ENCODE measurements around a stretch of chr2.

- RRBS, result no CpG with 5 or more reads among the region's 11 CpGs
These were observed 350.9 kb upstream of the POU3F3 start for GRCh38 chr2:104502826-104503529.

DNA sequence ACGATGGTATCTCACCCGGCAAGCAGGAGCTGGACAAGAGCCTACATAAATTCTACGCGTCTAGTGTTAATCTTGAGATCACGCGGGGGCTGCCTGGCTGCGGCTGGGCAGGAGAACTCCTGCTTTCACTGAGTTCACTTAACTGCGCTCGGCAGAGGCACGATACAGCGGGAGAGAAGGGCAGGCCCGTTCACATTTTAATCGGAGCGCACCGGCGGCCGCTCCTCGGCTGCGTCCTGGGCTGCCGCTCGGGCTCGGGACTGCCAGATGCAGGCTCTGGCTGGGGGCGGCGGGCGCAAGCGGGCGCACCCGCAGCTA is 1.7 kb upstream of the POU3F3 start:
- RRBS, result no CpG with 5 or more reads among the region's 28 CpGs

GRCh38 chr2:104856264-104857302 is 2.7 kb downstream of the POU3F3 start:
- RRBS, result 10% methylated on average over 1 of the region's 116 CpGs

- RRBS, result 3% methylated on average over 25 of the region's 58 CpGs
These were observed 18.4 kb downstream of the POU3F3 start for GRCh38 chr2:104872096-104872932.

GRCh38 chr2:104872933-104873775 is 19.2 kb downstream of the POU3F3 start:
- RRBS, result 2% methylated on average over 25 of the region's 62 CpGs

DNA sequence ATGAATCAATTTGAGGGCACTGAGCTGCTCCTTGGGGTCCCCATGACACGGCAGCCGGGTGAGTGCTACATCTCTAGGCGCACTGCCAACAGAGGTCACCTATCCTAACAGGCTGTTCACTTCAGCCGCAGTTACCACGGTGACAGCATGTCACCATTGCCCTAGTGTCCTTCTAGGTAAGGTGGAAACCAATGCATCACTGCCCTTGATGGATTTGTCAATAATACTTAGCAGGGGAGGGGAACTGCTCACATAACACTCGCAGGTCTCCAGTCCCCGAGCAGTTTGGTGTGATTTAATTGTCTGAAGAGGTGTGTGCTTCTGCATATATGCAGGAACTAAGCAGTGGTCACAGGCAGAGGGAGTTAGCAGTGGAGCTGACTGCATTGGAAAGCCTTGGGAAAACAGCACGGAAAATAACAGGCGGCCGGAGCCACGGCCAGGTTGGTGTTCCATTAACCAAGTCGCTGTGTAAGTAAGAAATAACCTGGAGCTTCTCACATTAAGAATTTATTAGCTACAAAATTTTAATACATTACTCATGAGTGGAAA is 47.5 kb downstream of the POU3F3 start:
- RRBS, result no CpG with 5 or more reads among the region's 12 CpGs

- RRBS, result no CpG with 5 or more reads among the region's 6 CpGs
These were observed 907 bp downstream of the MRPS9 start for GRCh38 chr2:105038725-105039227.

- RRBS, result no CpG with 5 or more reads among the region's 9 CpGs
These were observed 31.7 kb downstream of the GPR45 start for GRCh38 chr2:105273171-105273784.

DNA sequence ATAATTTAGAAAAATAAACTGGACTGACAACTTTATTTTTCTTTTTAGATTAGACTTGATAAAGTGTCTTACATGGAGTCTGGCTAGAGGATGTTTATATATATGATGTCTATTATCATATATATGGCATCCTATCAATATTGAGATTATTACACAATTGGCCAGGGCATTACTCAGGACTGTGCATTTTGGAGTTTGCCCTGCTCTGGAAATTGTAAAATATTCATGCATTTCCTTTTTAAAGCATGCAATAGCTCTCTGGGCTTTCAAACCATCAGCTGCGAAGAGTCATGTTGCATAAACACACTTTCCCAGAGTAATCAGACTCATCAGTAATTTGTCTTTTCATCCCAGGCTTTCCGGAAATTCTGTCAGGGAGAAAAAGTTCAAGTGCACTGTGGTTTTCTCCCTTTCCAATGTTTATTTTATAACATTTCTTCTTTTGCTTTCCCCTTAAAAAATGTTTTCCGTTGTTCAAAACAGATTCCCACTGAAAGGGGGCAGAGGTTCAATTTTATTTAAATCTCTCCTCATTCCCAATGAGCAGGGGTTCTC is 38.8 kb upstream of the FHL2 start:
- RRBS, result no CpG with 5 or more reads among the region's 3 CpGs

DNA sequence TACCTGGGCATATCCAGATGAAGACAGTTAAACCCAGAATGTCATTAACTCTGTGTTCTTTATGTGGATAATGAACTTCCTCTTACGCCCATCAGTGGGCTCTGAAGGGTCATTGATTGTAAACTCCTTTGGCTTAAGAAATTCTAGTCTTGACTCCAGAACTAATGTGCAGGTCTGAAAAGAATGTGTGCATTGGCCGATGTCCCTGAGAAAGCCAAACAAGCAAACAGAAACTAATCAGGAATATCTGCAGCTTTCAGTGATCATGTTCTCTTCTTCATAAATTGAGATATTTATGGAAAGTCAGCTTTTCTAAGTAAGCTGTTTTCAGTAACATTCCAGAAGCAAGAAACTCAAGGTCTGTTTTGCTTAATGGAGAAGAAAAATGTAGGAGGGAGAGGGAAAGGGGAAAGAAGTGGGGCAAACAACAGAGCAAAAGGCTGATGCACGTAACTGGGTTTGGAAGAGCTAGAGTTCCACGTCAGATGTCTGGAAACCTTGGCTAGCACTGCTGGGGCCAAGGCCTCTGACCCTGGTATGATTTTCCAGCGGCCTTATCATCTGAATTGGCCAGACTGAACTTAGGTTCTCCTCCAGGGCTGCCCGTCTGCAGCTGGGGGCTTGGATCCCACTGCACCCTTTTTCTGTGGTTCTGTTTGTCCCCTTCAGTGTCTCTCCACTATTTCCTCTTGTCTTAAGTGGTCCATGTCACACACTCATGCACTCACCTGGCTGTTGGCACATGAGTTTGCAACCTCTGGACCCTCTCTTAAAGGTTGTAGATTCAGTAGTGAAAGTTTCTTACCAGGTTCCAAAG is 61.4 kb upstream of the FHL2 start:
- RRBS, result no CpG with 5 or more reads among the region's 6 CpGs

DNA sequence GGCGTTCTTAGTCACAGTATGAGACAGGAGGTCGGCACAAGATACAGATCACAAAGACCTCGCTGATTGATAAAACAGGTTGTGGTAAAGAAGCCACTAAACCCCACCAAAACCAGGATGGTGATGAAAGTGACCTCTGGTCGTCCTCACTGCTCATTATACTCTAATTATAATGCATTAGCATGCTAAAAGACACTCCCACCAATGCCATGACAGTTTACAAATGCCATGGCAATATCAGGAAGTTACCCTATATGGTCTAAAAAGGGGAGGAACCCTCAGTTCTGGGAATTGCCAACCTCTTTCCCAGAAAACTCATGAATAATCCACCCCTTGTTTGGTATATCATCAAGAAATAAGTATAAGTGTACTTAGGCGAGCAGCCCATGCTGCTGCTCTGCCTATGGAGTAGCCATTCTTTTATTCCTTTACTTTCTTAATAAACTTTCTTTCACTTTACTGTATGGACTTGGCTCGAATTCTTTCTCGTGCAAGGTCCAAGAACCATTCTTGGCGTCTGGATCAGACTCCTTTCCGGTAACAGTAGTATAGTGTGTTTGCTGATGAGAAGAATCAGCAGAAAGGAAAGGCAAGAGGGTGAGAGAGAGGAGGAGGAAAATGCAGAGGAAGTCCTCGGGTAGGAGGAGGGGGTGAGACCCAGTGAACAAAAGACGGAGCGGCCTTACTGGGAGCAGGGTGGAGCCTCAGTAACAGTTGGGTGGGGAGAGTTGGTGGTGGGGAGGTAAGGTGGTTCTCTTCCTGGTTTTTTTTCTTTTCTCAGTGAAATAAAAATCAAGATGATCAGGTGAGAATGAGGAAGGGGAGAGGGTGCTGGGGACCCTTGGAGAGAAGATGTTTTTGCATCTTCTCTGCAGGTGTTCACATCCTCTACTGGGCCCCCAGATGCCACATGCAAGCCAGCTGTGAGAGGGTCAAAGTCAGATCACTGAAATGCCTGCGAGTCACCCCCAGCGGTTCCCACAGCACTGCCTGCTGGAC is 69.4 kb upstream of the FHL2 start:
- RRBS, result no CpG with 5 or more reads among the region's 14 CpGs

GRCh38 chr2:105592182-105592829 is 152.4 kb upstream of the NCK2 start:
- RRBS, result no CpG with 5 or more reads among the region's 6 CpGs

DNA sequence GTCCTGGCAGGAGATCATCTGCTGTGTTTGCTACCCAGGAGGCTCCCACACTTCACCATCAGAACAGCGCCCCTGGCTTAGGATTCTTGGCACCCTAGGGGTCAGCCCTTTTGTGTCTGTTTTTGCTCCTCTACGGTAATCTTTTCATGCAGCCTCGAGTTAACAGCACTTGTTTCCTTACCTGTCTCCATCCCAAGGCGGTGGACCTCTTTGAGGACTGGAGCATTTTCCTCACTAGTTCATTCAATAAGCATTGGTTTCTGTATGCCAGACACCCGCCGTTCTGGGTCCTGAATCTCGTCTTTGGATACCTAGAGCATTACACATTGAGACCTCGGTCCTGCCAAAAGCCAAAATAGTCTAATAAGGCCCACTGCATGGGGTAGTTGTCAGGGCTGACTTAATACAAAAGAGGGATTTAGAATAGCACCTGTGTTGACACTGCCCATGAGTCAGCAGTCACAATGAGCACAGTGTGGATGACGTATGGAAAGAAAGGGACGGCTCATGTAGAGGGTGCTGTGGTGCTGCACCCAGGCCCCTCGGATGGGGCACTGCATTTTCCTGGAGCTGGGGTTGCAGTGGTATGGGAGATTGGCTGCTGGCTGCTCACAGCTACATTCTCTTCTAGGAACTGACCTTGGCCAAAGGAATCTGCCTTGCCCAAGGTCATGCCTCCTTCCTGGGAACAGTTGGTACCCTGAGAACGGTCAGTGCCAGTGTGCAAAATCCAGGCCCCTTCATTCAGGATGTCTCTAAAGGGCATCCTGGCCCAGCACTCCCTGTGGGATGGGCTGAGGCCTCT is 127.0 kb upstream of the NCK2 start:
- RRBS, result no CpG with 5 or more reads among the region's 12 CpGs

DNA sequence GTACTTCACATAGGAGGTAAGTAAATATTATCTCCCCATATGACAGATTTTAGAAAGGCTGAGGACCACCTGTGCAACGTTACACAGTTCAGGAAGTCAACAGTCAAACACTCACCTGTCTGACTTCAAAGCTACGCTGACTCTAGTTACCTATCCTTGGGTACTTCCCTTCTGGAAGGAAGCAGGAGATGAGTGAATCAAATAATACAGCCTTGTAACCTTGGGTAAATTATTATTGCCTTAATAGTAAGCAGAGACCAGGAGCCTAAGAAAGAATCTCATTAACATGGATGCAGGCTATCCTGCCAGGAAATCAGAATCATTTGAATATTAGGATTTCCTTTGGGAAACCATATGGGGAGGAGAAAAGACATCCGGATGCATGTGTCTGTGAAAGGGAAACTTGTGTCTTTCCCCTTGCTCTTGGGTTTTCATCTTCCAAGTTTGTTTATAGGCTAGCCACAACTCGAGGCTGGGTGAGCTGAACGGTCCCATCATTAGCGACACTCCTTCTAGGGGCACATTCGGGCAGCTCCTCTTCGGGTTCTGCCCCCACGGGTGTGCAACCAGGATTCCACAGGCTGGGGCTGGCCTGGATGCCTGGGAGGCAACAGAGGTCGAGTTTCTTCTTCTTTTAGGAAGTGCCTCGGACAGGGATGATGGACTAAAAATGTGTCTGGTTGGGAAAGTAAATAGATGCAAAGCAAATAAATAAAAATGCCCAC is 945 bp upstream of the NCK2 start:
- RRBS, result no CpG with 5 or more reads among the region's 11 CpGs

DNA sequence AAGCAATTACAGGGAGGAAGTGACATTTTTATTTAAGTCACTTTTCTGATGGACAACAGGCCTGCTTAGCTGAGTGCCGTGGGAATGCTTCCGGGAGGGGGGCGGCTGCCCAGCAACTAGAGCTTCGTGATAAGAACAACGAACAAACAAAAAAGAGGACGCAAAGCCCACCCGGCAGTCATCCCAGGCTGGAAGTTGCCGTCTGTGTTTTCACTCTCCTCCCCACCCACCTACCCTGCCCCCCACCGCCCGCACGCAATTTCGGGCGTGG is 447 bp upstream of the NCK2 start:
- RRBS, result 3% methylated on average over 7 of the region's 13 CpGs

DNA sequence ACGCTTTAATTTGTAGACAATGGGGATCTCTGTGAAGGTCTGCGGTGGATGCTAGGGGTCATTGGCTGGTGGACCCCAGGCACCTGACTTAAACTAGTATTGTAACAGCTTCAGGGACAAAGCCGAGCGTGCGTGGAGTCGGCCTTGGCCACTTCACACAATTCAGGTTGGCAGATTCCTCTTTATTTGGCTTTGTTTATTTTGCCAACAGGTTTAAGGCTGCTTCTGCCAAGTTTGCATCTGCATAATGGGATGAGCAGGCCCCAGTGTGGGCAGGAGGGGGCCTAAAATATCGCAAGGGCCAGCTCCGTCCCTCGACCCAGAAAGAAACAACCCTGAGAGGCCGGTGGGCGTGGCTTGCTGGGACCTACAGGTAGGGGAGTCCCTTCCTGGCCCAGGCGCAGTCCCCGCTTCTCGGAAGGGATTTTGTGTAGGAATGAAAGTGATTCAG is 1.3 kb downstream of the NCK2 start:
- RRBS, result no CpG with 5 or more reads among the region's 14 CpGs

DNA sequence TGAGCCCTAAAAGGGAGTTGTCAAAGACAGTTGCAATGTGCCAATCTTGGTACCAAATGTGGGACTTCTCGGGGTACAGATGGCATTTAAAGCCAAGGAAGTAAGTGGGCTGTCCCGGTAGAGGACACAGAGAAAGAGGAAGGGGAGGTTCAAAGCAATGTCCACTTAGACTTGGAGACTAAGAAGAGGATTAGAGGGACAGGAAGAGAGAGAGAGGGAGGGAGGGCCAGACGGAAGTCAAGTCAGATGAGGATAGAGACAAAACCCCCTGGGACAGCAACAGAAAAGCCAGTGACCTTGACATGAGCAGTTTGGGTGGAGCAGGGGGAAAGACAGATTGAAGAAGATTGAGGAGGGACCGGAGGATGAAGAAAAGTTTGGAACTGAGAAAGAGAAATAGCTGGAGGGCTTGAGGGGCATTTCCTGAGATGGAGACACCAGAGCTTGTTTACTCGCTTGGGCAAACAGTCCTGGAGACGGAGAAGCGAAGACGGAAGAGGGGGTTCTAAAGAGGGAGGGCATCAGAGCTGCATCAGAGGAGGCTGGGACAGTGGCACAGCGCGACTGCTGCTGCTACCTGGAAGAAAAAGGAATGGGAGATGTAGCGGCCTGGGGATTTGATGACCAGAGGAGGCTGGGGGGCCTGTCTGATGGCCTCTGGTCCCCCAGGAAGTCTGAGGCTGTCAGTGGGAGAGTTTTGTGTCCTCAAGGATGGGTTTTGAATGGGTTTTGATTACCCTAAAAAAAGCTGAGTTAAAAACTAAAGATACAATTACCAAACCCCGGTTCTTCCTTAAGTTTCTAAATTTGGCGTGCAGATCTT is 156.1 kb upstream of the ECRG4 start:
- RRBS, result no CpG with 5 or more reads among the region's 13 CpGs

DNA sequence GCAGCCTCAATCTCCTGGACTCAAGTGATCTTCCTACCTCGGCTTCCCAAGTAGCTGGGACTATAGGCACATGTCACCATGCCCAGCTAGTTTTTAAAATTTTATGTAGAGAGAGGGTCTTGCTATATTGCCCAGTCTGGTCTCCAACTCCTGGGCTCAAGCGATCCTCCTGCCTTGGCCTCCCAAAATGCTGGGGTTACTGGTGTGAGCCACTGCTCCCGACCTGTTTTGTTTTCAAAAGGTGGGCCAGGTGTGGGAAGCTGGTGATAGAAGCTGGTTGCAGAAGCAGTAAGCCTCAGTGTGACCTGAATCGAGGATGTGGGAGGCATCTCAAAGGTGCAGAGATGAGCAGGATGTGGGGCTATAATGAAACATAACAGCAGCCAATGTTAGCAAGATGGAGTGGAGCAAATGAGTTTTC is 136.2 kb upstream of the ECRG4 start:
- RRBS, result no CpG with 5 or more reads among the region's 4 CpGs

DNA sequence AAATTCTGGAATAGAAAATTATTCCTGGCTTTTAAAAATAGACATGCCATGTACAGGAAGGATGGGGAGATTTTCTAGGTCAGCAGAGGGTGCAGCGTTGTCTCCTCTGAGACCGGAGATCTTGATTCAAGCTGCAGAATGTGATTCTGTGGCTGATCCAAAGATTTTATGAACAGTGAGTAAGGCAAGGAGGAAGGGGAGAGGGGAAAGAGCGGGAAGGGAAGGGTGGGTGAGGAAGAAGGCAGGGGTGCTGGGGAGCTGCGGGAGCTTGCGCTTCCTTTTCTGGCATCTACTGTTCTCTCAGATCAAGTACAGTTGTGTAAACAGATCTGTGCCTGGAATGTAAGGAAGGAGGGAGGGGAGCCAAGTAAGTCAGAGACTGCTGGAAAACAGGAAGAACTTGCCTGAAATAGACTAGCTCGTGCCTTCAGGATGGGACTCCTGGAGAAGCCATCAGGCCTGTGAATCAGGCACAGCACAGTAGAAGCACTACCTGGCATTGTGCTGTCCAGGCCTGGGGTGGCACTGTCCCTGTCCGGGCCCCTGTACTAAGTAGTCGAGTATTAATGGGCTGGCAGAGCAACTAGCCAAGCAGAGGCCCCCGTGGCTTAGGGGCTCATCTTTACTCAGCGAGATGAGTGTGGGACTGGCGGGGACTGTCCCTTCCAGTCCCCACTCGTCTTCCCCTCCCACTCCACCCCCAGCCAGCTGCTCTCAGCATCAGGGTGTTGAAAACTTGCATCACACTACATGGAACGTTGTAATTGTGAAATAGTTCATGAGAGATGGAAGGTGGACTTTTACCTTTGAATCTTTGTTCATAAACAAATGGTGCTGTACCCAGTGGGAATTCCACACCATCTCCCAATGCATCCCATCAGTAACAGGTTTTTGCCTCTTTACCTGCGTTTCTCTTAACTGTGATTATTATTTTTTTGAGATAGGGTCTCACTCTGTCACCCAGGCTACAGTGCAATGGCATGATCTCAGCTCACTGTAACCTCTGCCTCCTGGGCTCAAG is 34.8 kb upstream of the ECRG4 start:
- RRBS, result no CpG with 5 or more reads among the region's 14 CpGs

- RRBS, result no CpG with 5 or more reads among the region's 12 CpGs
These were observed 28.6 kb downstream of the ECRG4 start for GRCh38 chr2:106094015-106094515.

All from foreskin fibroblast (primary cell).